A375 (cell line): Measurements from ENCODE around the gene SLC6A7.

DNA sequence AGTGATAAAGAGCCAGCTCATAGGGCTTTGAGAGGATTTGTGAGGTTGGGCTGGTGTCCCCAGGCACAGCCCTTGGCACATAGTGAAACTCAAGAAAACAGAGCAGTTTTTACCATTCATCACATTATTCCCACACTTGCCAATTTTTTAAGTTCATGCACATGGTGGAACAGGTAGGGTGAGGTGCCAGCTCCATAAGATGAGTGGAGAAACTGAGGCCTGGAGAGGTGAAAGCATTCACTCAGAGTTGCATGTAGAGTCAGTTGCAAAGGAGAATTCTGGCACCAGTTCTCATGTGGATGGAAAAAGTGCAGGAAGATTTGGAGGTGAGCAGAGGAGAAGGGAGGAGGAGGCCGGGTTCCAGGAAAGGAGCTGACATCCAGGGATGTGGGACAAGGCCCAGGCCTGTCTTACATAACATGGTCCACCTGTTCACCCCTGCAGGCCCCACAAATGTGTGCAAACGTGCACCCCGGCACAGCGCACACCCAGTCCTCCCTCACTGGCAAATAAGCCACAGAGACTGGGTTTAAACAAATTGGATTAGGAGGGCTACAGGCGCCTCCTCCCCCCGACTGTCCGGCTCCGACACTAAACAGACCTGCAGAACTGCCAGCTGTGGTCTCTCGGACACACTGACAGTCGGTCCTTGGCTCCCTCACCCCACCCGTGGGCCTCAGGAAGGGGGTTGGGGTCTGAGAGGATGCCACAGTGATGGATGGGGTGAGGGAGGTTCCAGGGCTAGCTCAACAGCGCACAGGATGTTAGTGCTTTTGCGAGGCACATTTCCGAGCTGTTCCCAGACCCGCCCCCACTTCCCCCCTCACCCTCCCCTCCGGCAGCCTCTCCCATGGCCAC lies 43.2 kb upstream of the IL17B start:
- RAMPAGE, long total RNA: no peak

GRCh38 chr5:149623817-149624319 lies 42.6 kb downstream of the ARHGEF37 start:
- RAMPAGE, long total RNA: no peak

GRCh38 chr5:149628625-149629541 lies 47.6 kb downstream of the ARHGEF37 start:
- RAMPAGE, long total RNA: no peak

- RAMPAGE, long total RNA: no peak
Observed at GRCh38 chr5:149731948-149732282, 1.8 kb downstream of the PPARGC1B start.

GRCh38 chr5:149732283-149733000 lies 2.3 kb downstream of the PPARGC1B start:
- RAMPAGE, long total RNA: no peak

GRCh38 chr5:149785187-149785881 lies 55.2 kb downstream of the PPARGC1B start:
- RAMPAGE, long total RNA: no peak

DNA sequence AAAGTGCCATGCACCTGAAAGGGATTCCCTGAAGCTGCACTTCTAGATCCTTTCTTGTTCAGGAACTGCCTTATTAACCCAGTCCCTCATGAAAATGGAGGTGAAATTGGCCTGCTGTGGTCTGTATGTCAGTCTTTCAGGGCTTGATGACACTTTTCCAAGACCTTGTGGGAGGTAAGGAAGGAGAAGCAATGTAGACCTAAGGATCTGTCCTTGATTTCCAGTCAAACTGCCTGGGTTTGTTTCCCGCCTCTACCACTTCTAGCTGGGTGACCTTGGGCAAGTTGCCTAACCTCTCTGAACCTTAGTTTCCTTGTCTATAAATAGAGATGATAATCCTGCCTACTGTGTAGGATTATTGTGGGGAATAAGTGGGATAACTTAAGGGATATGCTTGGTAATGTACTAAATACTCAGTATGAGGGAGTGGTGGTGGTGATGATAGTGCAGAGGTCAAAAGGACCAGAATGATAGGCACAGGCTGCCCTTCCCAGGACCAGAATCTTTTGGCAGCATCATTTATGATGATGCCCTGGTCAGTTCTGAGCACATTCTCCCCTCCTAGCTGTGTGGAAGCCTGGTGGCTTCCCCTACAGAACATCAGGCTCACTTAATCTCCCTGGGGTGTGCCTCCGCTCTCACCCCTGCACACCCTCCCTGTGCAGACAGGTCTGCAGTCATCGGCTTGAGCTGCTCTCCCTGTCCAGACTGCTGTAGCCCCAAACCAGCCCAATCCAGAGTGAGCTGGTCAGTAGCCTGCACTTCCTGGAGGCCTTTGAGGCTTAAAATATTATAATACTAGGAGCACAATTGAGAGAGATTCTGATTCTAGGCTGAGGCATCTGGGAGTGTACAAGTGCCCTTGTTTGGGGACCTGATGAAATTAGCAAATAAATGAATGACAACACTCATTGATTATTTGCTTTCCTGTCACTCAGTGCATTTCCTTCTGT lies 59.9 kb downstream of the PPARGC1B start:
- RAMPAGE, long total RNA: no peak

- RAMPAGE, long total RNA: no peak
Observed at GRCh38 chr5:149820240-149820733, 90.2 kb downstream of the PPARGC1B start.

- RAMPAGE, long total RNA: no peak
Observed at GRCh38 chr5:149834865-149835630, 104.9 kb downstream of the PPARGC1B start.

- RAMPAGE, long total RNA: no peak
Observed at GRCh38 chr5:149839287-149839527, 105.4 kb downstream of the PDE6A start.

DNA sequence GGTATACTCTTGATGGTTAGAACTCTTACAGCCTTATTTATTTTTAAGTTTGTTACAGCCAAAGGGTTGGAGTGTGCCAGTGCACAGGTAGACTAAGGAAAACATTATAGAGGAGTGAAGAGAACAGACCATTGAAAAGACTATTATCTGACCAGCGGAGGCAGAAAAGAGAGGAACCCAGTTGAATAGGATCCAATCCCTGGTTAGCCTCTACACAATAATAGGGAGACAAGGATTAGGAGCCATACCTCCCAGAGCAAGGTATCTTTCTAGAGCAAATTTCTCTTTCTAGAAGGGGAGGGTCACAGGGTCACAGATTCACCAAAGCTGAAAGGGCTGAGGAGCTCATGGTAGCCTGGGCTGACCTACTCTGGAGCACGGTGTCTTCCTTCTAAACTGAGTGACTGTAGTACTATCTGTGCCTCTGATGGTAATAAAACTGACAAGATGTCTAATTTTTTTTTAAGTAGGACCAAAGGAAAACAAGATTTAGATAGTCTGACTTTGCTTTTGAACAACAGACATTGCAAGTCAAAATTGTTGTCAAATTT lies 15.5 kb downstream of the TIGD6 start:
- RAMPAGE, long total RNA: no peak

DNA sequence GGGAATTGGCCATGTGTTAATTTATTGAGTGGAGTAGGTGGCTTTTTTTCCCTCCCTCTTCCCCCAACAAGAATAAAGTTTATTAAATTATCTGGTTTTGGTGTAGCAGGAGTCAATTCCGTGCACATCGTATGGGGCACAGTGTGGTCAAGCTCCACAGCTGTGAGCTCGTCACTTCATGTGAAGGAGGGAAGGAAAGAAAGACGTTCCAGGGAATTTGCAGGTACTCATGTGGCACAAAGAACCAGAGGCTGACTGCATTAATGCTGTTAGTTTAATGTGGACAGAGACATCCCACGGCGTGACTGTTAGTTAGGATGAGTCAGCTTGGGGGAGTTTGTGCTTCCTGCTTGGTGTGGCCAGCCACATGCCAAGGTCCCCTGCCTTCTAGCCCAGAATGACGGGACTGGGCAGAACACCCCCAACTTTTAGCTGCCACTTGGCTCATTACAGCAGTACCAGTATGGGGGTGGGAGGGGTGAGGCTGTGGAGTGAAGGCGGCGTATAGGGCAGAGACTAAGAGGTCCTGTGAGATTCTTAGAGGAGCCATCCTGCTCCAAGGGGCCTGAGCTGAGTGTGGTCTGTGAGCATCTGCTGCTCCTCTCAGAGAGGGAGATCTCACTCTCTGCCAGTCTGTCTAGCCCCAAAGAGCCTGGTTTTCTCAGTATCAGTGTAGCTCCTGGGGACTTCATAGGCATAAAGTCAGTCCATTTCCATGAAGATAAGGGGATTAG lies 33.1 kb downstream of the CSF1R start:
- RAMPAGE, long total RNA: no peak

- RAMPAGE, long total RNA: no peak
Observed at GRCh38 chr5:150152362-150153039, 3.1 kb downstream of the PDGFRB start.

GRCh38 chr5:150161184-150161474 lies 5.4 kb upstream of the CDX1 start:
- RAMPAGE, long total RNA: no peak

- RAMPAGE, long total RNA: no peak
Observed at GRCh38 chr5:150180147-150180547, 9.7 kb upstream of the SLC6A7 start.

- RAMPAGE, long total RNA: no peak
Observed at GRCh38 chr5:150189929-150190732, at the start of gene SLC6A7. Gene SLC6A7, plus strand, starts transcription at chr5:150190062.

GRCh38 chr5:150288698-150289328 lies 760 bp downstream of the CAMK2A start:
- RAMPAGE, long total RNA: no peak

DNA sequence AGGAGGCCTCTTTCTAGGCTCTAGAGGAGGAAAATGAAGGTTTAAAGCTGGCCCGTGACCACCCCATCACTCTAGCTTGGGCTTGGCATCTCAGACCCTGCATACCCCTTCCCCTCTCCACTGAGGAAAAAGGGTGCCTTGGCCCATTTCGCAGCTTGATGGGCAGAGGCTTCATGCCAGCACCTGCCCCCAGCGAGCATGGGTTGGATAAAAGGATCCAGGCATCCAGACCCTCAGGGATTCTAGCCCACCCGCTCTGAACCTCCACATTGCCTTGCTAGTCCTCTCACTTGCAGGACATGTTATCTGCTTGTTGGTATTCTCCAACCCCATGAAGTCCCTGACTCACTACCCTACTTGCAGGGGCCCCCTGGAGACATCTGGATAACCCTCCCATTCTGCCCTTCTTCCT lies 1.9 kb upstream of the CAMK2A start:
- RAMPAGE, long total RNA: no peak

GRCh38 chr5:150339247-150339769 lies 18.2 kb upstream of the TCOF1 start:
- RAMPAGE, long total RNA: no peak

DNA sequence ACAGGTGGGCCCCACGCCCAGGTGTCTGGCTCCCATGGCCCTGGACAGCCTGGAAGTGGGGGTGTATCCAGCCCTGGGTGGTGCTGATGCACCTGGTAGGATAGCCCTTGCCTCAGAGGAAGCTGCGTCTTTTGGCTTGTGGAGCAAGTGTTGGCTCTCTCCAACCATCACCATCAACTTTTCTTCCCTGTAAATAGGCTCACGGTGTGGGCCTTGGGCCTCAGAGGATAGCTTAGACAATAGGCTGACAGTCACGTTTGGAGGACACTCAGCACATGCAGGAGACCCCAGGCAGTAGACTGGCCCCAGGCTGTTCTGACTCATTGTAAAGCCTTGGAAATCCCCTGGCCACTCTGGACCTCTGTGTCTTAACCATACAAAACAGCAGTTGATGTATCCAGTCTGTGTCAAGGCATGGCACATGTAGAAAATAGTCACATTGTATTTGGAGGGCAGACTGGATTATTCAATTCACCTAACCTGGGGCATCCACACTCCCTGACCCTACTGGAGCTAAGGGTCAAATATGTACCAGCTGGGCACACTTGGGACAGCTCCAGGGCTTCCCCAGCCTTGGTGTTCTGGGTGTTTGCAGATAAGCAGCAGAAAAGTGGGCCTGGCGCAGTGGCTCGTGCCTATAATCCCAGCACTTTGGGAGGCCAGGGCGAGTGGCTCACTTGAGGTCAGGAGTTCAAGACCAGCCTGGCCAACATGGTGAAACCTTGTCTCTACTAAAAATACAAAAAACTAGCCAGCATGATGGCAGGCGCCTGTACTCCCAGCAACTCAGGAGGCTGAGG lies 18.5 kb downstream of the CD74 start:
- RAMPAGE, long total RNA: no peak